Mammary microvascular endothelial cell (primary cell): ENCODE data around the gene TRPC4.

DNA sequence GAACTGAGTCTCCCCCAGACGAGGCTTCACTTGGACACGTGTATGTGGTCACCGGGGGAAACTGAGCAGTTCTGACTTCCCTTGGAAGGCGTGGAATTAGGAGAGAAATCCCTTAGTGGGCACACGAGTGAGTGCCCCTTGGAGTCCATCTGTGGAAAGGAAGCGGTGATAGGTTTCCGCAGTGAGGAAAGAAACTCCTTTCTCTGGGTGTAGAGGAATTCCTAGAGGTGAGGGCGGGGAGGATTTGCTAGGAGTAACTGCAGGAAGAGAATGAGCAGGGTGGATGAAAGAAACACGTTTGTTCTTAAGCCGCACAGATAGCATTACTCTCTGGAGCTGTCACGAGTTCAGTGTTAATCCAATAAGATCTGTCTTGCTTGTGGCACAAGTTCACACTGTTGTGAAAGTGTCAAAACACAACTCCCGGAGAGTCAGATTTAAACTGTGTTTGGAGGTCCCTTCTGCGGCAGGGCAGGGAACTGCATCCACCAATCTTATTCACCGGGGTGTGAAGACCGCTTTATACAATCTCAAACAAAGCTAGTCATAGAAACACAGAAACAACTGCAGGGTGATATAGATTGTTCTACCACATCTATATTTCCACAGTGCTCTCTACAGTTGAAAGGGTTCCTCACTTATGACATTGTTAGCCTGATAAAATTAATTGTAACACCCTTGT is 1.3 kb downstream of the KL start:
- RAMPAGE, long total RNA = no peak

DNA sequence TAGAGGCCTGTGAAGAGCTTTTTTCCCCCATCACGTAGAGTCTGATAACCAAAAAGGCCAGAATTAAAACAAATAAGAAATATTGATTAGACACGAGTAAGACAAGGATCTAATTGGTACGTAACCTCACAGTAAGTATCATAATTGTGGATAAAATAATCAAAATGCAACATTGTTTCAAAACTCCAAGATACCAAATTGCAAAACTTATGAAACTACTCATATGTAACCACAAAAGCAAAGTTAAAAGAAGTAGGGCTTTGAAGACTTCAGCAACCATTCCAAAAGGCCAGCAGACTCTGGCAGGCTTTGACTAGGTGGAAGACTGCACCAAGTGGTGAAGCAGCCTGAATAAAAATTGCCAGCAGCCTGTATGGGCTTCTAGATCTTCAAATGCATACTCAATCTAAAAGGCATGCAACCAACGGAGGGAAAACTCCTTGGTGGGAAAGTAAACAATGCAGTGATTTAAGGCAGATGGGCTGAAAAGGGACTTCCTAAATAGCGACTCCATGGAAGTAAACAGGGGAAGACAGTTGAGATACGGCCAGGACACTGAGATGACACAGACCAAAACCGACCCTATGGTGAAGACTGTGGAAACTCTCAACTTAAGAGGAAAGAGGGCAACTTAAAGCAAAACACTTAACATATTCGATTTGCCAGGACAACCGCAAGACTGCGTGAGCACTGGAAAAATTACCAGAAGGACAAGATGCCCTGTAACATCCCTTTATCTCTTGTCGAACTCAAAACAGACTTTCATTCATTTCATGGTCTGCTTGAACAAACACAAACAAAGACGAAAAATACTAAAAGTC is 56.6 kb downstream of the STARD13 start:
- RAMPAGE, long total RNA = no peak

DNA sequence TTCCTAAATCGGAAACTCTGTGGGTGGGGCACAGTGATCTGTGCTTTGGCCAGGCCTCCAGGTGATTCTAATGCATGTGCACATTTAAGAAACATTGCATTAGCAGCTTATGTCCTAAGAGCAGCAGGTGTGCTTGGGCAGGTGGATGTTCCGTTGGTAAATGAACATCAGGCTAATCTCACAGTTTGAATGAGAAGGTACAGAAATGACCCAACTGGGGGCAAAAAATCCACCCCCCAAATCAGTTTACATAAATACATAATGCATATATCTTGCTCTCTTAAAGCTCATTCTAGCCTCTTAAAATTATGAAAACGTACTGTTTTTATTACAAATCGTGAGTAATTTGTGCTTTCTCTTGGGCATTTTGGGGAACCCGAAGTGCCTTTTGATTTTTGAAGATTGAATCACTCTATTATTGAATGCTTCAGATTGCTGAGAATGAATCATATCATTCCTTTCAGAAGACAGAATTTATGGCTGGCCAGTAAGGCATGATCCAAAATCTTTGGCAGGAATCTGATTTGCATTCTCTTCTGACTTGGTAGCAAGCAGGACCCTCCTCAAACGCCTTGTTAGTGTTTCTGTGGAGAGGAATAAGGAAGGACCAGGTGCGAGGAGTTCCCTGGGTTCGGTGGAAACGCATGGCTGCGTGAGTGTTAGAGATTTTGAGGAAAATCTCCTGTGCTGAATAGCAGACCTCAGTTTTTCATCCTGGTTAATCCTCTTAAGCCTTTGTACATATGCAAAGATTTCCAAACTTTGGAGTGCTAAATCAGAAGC is 49.6 kb downstream of the STARD13 start:
- RAMPAGE, long total RNA = no peak

DNA sequence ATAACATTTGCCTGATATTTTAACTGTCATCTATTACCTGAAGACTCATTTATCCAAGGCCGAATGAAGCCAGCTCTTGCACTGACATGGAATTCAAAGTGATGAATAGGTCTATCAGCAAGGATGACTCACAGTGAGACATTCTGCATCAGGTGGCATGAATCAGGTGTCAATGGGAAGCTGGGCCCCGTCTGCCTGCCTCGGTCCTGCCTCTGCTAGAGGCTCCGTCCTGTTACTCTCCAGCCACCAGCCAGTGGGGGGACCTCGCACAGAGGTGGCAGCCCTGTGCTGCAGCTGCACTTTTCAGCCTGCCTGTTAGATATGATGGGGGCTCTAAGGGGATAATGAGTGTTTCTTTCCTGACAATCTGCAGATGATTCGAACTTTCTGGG is 23.4 kb downstream of the STARD13 start:
- RAMPAGE, long total RNA = no peak

GRCh38 chr13:33351110-33351642 is 65.6 kb upstream of the STARD13 start:
- RAMPAGE, long total RNA = no peak

DNA sequence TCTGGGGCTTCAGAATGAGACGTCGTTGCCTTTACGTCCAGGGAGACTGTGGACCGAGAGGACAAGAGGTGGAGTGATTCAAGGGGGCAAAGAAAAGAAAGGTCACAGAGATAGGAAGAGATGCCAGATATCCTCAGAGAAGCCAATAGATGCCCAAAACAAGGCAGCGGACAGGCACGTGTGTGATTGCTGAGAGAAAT is 193.8 kb upstream of the MAB21L1 start:
- RAMPAGE, long total RNA = no peak

GRCh38 chr13:35793743-35794340 is 317.4 kb upstream of the MAB21L1 start:
- RAMPAGE, long total RNA = no peak

- RAMPAGE, long total RNA = no peak
Measured at GRCh38 chr13:35872343-35872830, 258.8 kb downstream of the DCLK1 start.

DNA sequence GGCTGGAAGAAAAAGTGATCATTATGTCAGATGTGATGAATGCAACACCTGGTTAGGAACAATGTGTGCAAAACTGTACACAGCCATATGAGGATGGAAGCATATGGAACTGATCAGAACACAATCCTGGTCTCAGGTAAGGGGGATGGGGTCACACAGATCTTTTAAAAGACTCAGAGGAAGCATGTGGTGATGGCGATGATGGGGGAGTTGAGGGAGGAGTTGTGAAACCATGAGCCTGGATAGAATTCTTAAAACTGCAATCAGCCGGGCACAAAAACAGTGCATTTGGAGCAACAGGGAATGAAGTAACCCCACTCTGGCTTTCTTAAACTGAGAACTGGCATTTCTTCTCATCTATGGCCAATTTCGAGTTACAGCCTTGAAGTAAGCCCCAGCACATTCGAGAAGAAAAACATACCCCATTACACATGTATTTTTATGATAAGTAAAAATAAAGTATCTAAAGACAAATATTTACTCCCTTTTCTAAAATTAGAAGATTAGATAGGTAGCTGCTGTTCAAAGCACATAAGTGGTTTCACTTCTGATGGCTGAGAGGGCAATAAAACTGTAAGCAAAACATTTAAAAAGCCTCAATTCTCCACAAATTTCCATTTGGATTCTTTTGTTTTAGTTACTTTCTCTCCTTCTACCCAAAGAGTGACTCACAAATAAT is 70.1 kb downstream of the DCLK1 start:
- RAMPAGE, long total RNA = no peak

DNA sequence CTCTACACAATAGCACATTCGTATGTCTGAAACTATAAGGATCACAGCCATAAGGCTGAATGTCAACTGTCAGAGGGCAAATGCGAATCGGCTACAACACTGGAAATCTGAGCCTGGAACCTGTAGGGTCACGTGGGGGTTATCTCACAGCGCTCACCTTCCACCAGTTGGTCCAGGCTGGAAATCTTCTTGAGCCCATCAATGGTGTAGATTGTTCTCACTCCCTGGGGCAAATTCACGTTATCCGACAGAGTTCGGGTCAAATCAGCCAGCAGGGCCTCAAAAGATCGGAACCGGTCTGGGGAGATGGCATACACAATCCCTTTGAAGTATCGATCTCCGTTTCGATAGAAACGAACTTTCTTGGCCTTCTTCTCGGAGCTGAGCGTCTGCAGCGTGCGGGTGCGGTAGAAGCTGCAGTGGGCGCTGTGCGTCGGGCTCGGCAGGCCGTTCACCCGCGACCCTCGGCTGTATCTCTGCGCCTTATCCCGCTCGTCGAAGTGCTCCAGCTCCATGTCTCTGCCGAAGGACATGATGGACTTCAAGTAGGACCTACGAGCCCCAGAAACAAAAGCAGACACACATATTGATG is 5.5 kb downstream of the DCLK1 start:
- RAMPAGE, long total RNA = no peak

DNA sequence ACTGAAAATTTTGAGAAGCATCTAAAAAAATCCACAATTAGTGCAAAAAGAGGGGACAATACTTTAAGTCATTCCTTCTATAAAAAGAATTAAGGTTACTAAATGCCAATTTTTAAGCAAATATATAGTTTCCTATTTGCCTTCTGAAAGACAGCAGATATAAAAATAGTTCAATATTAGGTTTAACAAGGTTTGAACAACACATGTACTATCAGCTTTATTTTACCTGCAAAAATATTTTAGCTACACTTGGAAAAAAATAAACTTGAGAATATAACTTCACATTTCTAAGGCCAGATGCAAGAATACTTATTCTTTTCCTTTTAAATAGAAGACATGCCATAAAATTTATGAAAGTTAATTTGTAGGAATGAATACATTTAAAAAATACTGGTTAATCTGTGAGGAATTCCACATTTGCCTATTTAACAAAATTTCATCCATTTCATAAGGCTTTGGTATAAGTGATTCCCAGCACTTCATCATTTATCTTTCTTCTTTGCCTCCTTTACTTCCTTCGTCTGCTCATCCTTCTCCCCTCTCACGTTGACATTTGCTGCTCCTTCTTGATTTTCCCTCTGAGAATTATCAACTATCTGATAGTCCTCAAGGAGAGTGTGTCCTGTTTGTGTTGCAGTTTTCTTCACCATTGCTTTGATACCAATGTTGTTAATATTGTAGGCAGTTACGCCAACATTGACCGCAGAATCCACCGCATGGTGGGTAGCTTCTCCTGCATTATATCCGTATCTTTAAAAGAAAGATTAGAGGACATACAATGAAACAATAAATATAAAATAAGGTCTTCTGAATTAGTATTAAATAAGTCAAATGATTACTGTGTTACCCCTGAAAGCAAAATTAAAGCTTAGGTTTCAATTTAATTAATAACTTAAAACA is 6.5 kb upstream of the CCDC169 start:
- RAMPAGE, long total RNA = no peak

- RAMPAGE, long total RNA = no peak
Measured at GRCh38 chr13:36343682-36344673, 2.2 kb downstream of the SPART start.

GRCh38 chr13:36369278-36369787 is 23.1 kb upstream of the SPART start:
- RAMPAGE, long total RNA = no peak

DNA sequence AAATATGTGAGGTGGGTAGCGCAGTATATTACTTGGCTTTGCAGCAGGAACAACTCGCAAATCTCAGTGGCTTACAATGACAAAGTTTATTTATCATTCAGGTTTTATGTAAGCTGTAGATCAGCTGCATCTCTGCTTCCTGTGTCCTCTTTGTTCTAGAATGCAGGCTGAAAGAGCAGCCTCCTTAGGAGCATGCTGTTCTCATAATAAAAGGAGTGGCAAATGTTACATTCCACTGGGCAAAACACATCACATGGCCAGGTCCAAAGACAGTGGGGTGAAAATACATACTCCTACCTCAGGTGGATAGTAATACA is 1.1 kb upstream of the CSNK1A1L start:
- RAMPAGE, long total RNA = no peak

DNA sequence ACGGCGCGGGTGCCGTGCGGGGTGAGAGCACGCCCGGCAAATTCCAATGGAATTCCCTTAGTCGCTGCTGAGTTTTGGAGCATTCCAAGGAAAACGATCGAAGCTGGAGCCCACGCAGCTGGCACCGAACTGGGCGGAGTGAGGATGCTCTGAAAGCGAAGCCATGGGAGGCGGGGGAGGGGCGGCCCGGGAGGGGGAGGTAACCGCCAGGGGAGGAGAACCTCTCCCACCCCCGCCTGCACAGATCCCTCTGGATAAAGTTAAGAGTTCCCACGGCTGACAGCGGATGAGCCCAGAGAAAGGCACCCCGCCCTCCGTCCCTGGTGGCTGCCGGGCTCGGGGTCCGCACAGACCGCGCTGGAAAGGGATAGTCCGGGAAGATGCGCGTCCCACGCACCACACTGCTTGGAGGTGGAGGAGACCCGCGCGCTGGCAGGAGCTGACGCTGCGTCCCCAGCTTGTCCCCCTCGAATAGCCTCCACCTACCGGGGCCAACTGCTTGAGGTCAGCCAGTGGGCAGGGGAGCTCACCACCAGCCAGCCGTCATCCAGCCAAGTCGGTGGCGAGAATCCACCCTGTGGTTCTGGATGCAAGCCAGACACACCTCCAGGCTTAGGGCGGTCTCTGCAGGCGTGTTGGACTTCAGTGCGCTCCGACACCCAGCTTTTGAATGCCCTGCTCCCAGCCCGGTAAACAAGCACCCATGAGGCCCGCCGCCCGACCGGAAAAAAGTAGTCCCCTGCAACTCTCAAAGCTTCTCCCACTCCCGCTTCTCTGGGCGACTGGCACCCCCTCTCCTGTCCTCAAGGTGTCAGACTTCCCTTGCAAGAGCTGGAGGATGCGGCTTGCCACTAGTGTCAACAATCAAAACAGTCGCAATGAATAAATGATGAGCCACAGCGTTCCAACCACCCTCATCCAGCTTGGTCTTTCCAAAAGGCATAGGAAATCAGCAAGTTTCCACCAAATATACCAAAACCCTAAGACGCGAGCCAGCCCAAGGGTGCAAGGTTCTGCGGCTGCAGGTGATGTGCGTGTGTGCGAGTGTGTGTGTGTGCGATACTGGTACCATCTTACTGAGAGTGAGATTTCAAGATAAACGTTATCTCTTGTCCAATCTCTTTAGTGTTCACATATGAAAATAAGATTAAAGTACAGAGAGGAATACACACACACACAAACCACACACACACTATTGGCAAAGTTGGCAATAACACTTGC is at the start of gene TRPC4:
TSS of gene TRPC4 (minus strand) at position 131 of the 1,221 bp plus-strand sequence.
- RAMPAGE, long total RNA = no peak

DNA sequence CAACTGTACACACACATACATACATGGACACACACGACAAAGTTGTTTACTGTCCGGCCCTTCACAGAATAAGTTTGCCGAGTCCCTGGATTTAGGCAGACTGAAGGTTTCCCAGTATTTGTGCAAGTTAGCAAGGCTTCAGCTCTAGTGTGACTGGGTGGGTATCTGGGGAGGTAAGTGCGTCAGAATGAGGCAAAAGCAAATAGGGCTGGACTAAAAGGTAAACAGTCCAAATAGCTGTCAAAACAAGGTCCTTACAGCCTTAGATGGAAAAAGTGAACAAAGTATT is 228.4 kb upstream of the UFM1 start:
- RAMPAGE, long total RNA = no peak

GRCh38 chr13:38932605-38932804 is 58.1 kb downstream of the STOML3 start:
- RAMPAGE, long total RNA = no peak

- RAMPAGE, long total RNA = no peak
Measured at GRCh38 chr13:39006112-39006675, 15.6 kb upstream of the STOML3 start.

DNA sequence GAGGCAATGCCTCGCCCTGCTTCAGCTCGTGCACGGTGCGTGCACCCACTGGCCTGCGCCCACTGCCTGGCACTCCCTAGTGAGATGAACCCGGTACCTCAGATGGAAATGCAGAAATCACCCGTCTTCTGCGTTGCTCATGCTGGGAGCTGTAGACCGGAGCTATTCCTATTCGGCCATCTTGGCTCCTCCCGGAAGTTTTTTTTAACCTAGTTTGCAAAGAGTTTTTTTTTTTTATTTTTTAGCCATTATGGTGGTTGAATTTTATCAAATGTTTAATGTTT is 16.0 kb upstream of the STOML3 start:
- RAMPAGE, long total RNA = no peak

DNA sequence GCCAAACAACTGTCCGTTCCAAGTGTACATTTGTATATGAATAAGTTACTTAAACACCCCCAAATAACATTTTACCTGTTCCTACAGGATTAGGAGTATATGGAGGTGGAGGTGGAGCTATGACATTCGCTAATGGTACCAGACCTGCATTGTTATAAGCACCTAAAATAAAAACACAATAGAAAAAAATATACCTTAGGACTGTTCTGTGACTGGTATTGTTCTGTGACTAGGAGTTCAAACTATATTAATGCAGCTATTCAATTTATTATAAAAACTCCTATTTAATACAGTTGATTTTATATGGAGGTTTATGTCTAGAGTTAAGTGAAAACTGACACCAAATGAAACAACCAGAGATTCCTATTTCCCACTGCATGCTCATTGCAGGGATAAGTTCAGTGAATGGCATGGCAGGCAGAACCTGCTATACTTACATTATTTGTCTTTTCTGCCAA is 15.6 kb downstream of the PROSER1 start:
- RAMPAGE, long total RNA = no peak